SEM (cell line): ENCODE data around the genes ARHGEF3, APPL1 and FLNB.

- PRO-cap, result no peak
These were observed 59.7 kb downstream of the TASOR start for GRCh38 chr3:56623272-56623901.

GRCh38 chr3:56775920-56776381 is 25.8 kb downstream of the ARHGEF3 start:
- PRO-cap, result no peak

- PRO-cap, result no peak
These were observed 5.8 kb downstream of the ARHGEF3 start for GRCh38 chr3:56795669-56796625.

- PRO-cap, result bidirectional peak, plus-strand start at chr3:56802035, minus-strand start at chr3:56801949
These were observed at the start of gene ARHGEF3 for GRCh38 chr3:56801802-56802515. ARHGEF3 (minus strand) TSS chr3:56801949.

GRCh38 chr3:56956317-56956801 is 104.1 kb upstream of the SPATA12 start:
- PRO-cap, result no peak

- PRO-cap, result no peak
These were observed 1.6 kb downstream of the SPATA12 start for GRCh38 chr3:57061886-57062698.

- PRO-cap, result no peak
These were observed 18.7 kb downstream of the SPATA12 start for GRCh38 chr3:57079148-57079628.

- PRO-cap, result no peak
These were observed 551 bp upstream of the APPL1 start for GRCh38 chr3:57226894-57227462.

GRCh38 chr3:57227463-57228268 is at the start of gene APPL1:
APPL1 (plus strand) TSS chr3:57227729.
- PRO-cap, result bidirectional peak, plus-strand start at chr3:57227808, minus-strand start at chr3:57227606

DNA sequence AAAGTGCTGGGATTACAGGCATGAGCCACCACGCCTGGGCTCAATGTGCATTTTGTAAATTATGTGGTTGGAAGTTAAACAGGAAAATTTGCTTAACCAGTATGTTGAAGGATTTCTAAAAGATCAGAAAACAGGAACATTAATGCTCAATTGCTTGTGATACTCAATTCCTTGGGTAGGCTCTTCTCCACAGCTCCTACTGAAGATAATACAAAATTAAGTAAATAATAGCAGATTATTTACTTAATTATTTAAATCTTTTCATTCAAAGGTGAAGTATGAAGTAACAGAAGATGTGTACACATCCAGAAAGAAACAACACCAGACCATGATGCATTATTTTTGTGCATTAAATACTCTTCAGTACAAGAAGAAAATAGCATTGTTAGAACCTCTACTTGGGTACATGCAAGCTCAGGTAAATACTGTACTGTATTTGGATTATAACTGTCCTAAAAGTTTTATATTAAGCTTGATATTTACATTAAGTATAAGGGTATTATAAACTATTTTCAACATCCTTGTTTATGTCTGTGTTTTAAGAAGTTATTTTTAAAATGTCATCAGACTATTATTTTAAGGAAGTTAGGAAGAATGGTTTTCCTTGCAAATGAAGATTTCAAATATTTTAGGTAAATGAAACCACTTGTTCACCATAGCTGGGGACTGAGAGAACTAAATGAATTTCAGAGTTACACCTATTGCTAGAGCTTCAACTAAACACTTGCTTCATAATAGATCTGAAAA is 18.4 kb downstream of the APPL1 start:
- PRO-cap, result no peak

DNA sequence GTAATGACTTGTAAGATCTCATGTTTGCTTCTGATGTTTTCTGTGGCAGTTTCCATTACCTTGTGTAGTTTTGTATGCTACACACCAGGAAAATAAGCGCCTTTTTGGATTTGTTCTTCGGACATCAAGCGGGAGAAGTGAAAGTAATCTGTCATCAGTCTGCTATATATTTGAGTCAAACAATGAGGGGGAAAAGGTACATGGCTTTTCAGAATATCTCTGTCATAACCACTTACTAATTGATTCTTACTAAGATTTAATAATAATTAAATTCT is 32.0 kb downstream of the ASB14 start:
- PRO-cap, result no peak

GRCh38 chr3:57575028-57575585 is 19.0 kb downstream of the PDE12 start:
- PRO-cap, result no peak

GRCh38 chr3:57586287-57586926 is 10.7 kb downstream of the ARF4 start:
- PRO-cap, result no peak

DNA sequence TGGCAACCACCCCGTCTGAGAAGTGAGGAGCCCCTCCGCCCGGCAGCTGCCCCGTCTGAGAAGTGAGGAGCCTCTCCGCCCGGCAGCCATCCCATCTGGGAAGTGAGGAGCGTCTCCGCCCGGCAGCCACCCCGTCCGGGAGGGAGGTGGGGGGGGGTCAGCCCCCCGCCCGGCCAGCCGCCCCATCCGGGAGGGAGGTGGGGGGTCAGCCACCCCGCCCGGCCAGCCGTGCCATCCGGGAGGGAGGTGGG is 8.8 kb upstream of the SLMAP start:
- PRO-cap, result no peak

DNA sequence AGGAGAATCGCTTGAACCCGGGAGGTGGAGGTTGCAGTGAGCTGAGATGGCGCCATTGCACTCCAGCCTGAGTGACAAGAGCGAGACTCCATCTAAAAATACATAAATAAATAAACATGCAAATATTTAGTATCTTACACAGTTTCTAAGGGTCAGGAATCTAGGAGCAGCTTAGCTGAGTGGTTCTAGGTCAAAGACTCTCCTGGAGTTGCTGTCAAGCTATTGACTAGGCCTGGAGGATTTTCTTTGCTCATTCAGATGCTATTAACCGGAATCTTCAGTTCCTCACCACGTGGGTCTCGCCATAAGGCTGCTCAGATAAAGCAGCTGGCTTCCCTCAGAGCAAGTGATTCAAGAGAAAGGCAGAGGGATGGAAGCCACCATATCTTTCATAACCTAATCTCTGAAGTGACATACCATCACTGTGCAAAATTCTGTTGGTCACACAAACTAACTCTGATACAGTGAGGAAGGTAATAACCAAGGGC is 72.8 kb upstream of the FLNB start:
- PRO-cap, result no peak

DNA sequence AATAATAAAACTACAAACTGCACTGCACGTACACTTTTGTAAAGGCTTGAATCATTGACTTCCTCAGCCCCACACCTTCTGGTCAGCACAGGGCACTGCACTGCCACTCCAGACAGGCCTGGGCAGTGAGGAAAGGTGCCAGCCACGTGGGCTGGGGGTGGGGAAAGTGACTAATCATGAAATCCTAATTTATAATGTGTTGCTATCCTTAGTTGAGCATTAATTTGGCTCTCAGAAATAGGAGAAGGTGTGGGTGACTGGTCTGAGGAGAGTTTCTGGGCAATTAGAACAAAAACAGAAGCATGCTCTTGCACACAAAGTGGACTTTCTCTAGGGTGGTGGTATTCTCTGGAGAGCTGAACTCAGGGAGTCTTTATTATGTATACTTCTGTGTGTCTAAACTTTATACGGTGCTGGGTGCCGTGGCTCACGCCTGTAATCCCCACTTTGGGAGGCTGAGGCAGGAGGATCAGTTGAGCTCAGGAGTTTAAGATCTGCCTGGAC is 58.3 kb upstream of the FLNB start:
- PRO-cap, result no peak

DNA sequence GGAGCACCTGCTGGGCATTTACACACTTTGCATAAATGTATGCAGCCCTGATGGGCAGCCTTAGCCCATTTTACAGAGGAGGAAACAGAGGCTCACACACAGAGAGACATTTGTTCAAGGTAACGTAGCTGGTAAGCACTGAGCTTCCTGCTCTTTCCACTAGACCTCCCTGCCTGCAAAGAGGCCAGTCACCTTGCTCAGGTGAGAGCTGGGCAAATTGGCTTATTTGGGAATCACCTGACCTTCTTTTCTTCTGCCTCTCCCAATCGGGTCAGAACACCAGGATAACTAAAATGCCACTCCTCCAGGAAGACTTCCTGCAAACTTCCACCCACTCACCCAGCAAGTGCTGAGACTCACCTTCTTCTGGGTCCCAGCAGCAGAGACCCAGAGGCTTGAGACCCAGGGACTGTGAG is 51.3 kb upstream of the FLNB start:
- PRO-cap, result no peak

DNA sequence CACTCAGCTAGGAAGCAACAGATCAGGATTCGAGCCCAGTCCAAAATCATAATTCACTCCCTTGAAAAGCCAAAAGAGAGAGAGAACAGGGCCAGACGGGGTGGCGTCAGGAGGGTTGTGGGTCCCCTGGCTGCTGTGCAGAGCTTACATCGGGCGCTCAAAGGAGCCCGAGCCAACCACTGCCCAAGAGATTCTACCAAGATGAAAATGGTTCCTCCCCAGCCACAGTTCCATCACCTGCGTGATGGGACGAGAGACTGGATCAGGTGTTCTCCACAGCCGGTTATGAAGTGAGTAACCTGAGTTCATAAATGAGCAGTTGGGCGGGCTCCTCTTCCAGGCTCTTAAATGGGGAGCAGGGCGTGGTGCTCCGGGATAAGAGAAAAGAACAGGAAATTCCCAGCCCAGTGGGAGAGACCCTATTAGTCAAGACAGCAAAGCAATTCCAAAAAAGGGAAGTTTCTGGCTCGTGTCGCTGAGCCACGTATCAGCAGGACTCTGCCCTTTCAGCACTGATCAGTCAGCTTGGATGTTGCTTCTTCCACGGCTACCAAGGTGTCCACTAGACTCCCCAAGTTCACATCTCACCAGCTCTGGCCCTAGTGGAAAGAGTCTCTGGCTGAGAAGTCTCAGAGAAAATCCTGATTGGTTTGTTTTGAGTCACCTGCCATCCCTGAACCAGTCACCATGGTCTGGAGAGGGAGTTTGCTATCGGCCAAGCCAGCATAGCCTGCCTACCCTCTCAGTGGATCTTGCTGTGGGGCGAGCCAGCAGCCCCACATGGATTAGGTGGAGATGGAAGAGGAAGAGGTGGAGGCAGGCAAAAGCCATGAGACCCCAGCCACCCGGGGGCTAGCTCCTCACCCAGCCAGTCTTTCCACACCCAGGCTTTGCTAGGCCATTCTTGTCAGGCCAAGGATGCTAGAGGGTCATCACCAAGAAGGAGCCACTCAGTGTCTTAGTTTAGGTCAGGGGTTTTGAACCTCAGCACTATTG is 48.3 kb upstream of the FLNB start:
- PRO-cap, result no peak

- PRO-cap, result no peak
These were observed 15.5 kb upstream of the FLNB start for GRCh38 chr3:57992549-57993384.

DNA sequence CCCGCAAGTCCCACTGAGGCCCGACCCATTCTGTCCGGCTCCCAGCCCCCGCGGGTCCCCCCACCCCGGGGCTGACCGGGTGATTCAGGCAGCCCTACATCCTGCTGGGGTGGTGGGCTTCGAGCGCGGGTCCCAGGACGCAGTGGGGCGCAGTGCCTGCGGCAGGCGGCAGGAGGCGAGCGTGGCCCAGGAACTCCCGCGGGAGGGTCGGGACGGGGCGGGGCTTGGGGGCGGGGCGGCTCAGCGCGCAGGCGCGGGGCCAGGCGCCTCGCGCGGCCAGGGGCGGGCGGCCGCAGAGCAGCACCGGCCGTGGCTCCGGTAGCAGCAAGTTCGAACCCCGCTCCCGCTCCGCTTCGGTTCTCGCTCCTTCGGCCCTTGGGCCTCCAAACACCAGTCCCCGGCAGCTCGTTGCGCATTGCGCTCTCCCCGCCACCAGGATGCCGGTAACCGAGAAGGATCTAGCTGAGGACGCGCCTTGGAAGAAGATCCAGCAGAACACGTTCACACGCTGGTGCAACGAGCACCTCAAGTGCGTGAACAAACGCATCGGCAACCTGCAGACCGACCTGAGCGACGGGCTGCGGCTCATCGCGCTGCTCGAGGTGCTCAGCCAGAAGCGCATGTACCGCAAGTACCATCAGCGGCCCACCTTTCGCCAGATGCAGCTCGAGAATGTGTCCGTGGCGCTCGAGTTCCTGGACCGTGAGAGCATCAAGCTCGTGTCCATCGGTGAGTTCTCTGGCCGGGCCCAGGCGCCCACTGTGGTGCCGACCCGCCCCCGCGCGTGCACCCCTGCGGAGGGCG is at the start of gene FLNB:
TSS of gene FLNB (plus strand) at position 295 of the 804 bp plus-strand sequence.
- PRO-cap, result unidirectional peak, plus-strand start at position 295 of the sequence